GM23338 (cell line): ENCODE data around the genes GPRC5D and ARHGDIB.

DNA sequence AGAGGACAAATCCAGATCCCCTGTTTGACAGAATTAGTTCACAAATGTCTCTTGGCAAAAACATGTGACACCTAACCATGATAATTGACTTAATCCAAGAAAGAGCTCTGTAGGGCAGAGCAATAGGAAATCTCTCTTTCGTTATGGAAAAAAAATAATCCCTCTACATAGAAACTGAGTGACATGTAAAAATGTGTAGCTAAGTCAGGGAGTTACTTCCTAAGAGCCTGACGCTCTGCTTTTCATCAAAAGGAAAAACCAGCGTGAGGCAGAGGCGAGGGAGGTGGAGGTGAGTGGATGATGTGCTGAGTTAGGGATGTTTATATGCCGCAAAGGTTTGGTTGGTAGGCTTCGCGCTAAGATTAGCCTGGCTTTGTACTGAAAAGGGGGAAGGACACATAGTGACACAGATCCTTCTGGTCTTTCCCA, 22.6 kb downstream of the GPRC5A start:
- PRO-cap: no peak
- RAMPAGE, long total RNA: no peak

DNA sequence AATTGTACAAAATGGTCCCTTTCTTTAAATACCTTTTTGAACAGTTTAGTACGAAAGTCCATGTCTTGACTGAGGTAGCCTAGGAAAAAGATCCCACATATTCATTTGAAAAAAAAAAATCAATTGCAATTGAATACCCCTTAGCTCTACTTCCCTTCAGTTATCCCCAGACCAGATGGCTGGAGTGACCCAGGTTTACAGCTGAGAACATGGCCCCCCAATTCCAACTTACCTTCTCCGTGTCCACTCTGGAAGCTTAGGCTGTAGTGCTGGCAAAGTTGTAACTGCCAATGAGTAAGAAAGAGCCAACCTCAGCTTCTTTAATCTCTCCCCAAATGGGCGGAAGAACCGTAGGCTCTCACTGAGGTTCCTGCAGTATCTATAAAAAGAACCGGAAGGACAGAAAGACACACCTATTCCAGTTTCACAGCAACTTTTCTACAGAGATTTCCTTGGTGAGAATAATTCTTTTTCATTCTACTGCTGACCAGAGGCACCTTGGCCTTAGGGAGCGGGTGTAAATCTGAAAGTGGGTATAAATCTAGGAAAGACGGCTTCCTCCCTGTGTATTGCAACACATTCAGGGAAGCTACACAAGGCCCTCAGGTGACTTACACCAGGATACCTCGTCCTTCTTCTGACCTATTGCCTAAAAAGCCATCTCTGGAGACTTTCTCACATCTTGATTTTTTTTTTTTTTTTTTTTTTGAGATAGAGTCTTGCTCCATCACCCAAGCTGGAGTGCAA, at the start of gene GPRC5D:
Gene GPRC5D (minus strand): TSS at position 296 of the 747 bp plus-strand sequence.
- PRO-cap: no peak
- RAMPAGE, long total RNA: no peak

GRCh38 chr12:12986892-12987488, 13.1 kb downstream of the HEBP1 start:
- PRO-cap: no peak
- RAMPAGE, long total RNA: no peak

- PRO-cap: bidirectional peak, plus-strand start at chr12:13001731, minus-strand start at chr12:13001802
- RAMPAGE, long total RNA: no peak
Observed at GRCh38 chr12:13001698-13002036, 1.6 kb upstream of the HEBP1 start.

- PRO-cap: no peak
- RAMPAGE, long total RNA: no peak
Observed at GRCh38 chr12:13066953-13067500, 22.8 kb downstream of the FAM234B start.

DNA sequence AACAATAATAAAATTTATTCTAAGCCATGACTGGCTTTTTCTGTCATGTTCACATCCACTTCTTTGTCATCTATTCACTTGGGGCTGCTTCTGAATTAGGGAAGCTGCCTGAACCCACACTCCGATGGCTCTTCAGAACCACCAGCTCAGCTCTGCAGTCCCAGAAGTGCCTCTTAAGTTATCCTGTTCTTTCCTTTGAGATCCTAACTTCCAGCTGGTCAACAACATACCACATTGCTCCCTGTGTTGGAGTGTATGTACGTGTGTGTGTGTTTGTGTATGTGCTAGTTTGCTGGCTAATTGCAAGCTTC, 1.1 kb downstream of the GSG1 start:
- PRO-cap: no peak
- RAMPAGE, long total RNA: no peak

GRCh38 chr12:13102731-13103386, 608 bp downstream of the GSG1 start:
- PRO-cap: unidirectional peak, minus-strand start at chr12:13103037
- RAMPAGE, long total RNA: no peak

GRCh38 chr12:13339645-13340033, 143.1 kb downstream of the EMP1 start:
- PRO-cap: no peak
- RAMPAGE, long total RNA: no peak

DNA sequence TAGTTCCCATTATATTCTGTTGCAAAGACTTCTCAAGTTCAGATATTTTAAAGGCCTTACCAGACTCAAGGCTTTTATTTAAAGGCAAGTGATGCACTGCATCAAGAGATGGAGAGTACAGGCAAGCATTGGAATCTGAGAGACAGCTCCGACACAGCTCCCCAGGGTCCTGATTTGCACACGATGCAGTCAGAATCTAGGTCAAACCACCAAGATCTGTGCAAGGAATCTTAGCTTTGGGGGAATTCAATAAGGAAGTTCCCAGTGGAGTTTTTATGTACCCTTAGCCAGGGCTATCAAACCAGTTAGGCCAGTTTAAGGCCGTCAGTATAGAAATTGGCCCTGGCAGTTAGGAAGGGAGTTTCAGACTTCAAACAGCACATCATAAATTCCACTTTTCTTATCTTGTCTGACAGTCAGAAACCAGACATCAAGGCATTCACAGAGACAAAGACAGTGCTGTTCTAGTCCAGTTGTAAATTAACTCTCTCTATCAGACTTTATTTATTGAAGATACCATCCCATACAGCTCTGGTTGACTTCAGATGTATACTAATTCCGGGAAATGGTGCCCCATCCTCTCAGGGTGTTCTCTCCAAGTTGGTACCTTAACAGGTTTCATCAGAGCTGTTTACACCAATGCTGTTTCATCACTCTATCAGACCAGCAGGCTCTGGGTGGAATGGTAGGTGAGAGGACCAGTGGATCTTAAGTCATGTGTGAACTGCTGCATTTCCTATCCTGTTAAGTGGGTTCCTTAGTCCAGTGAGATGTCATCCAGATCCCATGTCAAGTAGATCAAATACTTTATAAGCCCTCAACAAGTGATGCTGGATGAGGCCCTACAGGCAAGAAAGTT, 157.5 kb upstream of the ATF7IP start:
- PRO-cap: no peak
- RAMPAGE, long total RNA: no peak

GRCh38 chr12:14416446-14416977, 51.0 kb downstream of the ATF7IP start:
- PRO-cap: no peak
- RAMPAGE, long total RNA: no peak

- PRO-cap: no peak
- RAMPAGE, long total RNA: no peak
Observed at GRCh38 chr12:14695021-14695379, 1.4 kb downstream of the GUCY2C start.

- PRO-cap: bidirectional peak, plus-strand start at chr12:14769119, minus-strand start at chr12:14768909
- RAMPAGE, long total RNA: no peak
Observed at GRCh38 chr12:14768450-14769275, 2.3 kb downstream of the H4C16 start.

GRCh38 chr12:14771312-14772420, 735 bp upstream of the H4C16 start:
- PRO-cap: bidirectional peak, plus-strand start at chr12:14771712, minus-strand start at chr12:14771456; bidirectional peak, plus-strand start at chr12:14771991, minus-strand start at chr12:14771996
- RAMPAGE, long total RNA: no peak

GRCh38 chr12:14893528-14894315, 8.1 kb upstream of the MGP start:
- PRO-cap: no peak
- RAMPAGE, long total RNA: no peak

DNA sequence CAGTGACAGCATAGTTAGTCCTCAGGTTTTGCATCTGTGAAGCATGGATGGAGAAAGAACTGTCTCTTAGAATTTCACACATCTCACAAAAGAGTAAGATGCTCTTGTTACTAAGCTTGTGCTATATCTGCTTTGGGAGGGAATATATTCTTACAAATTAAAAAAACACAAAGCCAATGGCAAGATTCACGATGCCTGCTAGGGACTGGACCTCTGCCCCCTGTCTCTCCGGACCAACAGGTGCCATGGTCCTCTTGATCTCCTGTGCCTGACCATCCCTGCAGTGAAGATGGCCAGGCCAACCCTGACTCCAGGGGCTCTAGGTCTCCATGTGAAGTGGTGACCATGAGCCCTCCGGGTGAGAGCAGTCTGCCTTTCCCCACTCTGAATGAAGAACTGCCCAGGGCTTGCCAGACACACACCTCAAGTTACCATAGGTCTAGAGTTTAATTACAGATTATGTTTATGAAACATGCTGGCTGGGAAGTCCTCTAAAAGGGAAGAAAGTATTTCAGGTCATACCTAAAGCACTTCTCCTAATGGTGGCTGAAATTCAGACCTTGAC, 1.5 kb downstream of the ARHGDIB start:
- PRO-cap: no peak
- RAMPAGE, long total RNA: no peak

DNA sequence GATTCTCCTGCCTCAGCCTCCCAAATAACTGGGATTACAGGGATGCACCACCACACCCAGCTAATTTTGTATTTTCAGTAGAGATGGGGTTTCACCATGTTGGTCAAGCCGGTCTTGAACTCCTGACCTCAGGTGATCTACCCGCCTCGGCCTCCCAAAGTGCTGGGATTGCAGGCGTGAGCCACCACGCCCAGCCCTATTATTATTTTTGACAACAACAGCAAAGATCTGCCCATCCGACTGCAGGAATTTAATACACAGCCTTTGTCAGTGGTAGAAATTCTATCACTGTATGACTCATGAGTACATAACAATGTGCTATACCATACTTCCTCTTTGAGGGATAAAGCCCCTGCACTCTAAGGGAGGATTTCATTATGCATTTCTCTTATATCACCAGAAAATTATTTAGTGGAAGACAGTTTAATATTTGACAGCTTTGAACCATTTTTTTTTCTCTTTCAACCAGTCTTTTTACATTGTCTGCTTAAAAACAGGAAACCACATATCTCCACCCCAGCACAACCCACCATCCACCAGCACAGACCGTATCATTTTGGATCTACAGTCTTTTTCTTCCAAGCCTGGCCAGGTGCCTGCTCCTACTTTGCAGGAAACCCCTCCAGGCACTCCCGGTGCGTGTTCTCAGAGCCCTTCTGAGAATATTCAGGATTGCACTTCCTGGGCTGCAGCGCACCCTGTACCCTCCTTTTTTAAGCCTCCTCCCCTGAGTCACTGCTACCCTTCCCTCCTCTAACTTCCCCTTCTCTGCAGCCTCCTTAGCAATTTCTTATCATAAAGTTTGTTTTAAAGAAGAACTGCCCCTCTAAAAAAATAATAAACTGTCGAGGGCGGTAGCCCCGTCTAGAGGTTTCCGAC, 555 bp downstream of the ARHGDIB start:
- PRO-cap: no peak
- RAMPAGE, long total RNA: no peak

DNA sequence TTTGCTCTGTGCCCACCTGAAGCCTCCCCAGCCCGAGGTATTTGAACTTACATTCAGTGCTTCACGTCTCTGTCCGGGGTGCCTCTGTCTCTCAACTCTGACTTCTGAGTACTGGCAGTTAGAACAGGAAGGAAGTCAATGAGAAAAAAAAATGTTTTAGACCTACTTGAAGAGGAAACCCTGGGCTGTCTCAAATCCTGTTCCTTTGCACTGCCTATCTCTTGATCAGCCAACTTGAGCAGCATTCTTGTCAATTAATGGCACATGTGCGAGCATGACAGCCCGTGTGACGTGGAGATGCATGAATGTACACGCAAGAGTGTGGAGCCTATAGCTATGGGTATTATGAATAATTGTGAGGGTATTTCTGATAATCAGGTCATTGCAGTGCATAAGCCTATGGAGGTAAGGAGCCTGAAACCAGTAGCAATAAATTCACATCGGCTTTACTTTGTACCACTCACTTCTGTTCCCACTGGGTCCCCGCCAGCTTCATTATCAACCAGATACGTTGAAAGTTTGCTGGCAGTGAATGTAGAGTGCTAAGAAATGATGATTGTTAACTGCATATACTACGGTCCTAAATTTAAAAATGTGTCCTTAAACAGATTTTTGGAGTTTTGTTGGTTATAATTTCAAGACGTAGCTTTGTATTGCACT, at the start of gene ARHGDIB:
Gene ARHGDIB (minus strand): TSS at position 116 of the 660 bp plus-strand sequence.
- PRO-cap: no peak
- RAMPAGE, long total RNA: no peak

GRCh38 chr12:15168202-15168915, 52.9 kb downstream of the RERG start:
- PRO-cap: no peak
- RAMPAGE, long total RNA: no peak

DNA sequence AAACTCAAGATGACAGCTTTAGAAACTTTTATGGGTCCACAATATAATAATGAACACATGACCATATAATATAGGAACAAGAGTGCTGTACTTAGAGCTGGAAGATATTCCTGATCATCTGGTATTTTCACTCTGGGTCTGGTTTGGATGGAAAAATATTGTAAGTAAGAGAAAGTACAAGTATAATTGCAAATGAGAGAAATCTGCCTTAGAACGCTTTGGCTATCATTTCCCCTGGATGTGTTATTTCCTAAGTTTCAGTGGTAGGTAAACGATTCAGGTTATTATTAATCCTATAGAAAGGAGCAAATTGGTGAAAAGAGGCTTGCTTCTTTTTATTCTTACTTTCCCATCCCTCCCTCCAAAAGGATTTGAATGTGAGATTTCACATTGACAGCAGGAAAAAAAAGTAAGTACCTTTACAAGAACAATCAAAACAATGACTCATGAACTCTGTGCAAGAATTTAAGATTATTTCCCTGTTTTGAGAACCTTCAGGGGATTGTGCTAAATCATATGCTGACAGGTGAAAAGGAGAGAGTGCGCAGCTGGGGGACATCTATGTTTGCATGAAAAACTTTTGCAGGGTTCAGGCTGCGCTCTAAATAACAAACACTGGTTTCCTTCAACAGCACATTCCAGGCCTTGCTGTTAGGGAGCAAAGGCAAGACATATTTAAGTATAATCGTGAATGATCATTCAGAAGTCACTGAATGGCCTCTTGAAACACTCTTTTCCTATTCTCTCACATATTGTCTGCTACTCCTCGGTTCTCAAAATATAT, 27.4 kb downstream of the RERG start:
- PRO-cap: no peak
- RAMPAGE, long total RNA: no peak

- PRO-cap: no peak
- RAMPAGE, long total RNA: no peak
Observed at GRCh38 chr12:15222007-15222514, 844 bp upstream of the RERG start.